Measurements from ENCODE around the gene GPRIN3.

DNA sequence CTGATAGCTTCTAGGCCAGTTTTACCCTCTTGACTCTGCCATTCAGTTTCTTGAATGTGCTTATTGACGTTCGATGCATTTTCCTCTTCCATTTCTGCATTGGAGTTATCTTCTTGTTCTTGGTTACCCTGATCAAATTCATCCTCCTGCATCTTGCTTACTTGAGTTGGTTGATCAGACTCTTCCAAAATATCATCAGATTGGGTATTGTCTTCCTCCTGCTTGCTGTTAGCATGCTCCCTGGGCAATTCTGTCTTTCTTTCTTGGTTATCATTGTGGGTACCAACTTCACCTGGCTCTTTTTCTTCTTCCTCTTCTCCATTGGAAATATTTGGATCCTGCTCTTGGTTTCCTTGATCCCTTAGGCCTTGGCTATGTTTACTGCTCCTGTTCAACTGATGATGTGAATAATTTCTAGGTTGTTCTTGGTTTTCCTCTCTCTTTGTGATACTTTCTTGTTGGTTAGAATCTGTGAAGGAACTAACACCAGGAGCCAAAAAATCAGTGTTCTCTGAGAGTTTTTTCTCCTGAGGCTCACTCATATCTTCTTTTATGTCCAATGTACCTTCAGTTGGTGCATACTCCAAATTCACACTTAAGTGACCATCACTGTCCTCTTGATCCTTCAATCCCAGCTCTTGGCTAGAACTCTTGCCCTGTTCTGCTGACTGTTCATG lies 35.2 kb downstream of the SPARCL1 start:
- PRO-cap, 2 experiments, result no peak in any of the 2 experiments

DNA sequence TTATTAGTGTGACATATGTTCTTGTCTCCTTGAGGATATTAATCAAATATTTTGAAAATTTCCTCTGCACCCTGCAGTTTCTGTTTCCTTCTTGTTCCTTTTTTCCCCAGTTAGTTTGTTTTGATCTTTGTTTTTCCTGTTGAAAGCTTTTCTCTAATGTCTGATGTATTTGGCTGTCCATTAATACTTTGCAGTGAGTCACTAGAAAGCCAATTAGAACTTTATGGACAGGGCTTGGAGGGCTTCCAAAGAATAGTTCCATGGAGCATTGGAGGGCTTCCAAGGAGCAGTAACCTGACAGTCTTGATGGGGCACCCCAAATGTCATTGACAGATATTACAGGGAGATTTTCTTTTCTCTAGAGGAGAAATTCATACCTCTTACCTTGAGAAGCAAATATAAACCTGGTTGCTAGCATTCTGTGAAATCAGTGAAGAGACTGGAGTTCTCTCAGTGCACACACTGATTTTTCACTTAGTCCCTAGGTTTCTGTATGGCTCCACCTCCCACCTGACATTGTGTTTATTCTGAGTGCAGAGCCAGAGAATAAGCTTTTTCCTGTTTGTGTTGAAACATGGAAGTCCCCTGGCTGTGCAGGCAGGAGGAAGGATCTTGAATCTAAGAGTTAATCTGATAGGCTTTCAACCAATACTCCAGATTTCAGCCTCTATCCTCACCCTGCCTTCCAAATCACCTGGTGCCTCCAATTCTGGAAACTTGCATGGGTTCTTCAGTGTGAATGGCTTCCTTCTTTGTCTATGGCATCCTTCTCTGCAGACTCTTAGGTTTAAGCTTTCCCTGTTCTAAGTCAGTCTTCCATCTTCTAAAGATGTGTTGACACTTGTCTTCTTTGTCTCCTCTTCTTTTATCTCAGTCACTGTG lies 26.4 kb downstream of the SPARCL1 start:
- PRO-cap, 2 experiments, result no peak in any of the 2 experiments

GRCh38 chr4:87520133-87520991 lies 8.8 kb downstream of the SPARCL1 start:
- PRO-cap, 2 experiments, result no peak in any of the 2 experiments

DNA sequence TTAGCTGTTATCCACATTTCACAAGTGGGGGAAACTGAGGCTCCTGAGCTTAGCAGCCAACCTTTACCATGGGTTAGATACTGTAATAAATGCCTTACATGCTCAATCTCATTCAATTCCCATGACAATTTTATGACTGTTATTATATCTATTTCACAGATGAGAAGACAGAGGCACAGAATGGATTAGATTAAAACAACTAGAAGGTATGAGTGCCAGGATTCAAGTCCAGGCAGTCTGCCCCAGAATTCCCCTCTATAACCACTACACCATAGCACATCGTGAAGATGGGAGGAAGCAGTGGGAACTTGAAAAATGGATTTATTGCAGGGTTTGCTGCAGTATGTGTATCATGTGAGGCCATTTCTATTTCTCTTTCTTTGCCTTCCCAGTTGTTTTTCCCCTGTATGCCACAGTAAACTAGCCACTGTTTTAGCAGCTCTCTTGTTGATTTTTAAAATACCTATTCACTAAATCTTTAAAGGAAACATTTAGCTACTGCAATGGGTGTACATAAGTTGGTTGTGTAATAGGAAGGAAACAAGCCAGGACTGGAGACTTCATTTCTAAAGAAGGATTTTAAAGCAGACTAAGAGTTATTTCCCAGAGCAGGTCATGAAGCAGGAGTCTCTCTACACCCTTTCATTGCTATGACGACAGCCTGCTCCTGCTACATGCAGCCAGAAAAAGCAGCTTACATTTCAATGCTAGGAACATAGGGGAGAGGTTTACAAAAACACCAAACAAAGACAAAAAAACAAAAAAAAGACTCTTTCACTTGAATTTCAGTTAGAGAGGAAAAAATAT lies 3.8 kb downstream of the SPARCL1 start:
- PRO-cap, 2 experiments, result peak in 1 of 2 experiments; most common plus-strand start position 606 of the sequence (in 1)

GRCh38 chr4:87865920-87866777 lies 33.4 kb downstream of the MEPE start:
- PRO-cap, 2 experiments, result no peak in any of the 2 experiments

DNA sequence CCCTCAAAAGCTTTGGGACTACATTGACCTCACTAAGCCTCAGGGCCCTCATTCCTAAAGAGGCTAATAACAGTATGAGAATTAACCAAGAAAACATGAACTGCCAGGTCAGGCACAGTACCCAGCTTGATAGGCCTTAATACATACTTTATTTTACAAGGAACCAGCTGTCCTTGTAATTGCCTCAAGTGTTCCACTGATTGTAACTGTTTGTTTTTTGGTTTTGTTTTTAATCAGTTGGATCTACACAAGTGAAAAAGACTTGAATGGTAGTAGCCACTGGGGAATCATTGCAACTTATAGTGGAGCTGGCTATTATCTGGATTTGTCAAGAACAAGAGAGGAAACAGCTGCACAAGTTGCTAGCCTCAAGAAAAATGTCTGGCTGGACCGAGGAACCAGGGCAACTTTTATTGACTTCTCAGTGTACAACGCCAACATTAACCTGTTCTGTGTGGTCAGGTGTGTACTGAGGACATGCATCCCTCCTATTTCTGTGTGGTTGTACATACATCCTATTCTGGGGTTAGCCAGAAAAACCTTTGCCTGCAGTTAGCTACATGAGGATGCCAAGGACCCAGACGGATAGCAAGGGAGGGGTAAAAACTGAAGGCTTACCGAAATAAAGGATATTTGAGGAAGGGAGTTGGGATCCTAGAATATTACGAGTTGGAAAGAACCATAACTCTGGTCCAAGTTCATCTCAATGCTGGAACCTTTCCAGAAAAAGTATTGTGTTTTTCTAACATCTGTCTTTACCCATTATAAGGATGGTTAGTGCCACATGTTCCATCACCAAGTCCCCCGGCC lies 35.8 kb downstream of the PKD2 start:
- PRO-cap, 2 experiments, result no peak in any of the 2 experiments

GRCh38 chr4:88046372-88047424 lies 39.3 kb downstream of the PKD2 start:
- PRO-cap, 2 experiments, result no peak in any of the 2 experiments

DNA sequence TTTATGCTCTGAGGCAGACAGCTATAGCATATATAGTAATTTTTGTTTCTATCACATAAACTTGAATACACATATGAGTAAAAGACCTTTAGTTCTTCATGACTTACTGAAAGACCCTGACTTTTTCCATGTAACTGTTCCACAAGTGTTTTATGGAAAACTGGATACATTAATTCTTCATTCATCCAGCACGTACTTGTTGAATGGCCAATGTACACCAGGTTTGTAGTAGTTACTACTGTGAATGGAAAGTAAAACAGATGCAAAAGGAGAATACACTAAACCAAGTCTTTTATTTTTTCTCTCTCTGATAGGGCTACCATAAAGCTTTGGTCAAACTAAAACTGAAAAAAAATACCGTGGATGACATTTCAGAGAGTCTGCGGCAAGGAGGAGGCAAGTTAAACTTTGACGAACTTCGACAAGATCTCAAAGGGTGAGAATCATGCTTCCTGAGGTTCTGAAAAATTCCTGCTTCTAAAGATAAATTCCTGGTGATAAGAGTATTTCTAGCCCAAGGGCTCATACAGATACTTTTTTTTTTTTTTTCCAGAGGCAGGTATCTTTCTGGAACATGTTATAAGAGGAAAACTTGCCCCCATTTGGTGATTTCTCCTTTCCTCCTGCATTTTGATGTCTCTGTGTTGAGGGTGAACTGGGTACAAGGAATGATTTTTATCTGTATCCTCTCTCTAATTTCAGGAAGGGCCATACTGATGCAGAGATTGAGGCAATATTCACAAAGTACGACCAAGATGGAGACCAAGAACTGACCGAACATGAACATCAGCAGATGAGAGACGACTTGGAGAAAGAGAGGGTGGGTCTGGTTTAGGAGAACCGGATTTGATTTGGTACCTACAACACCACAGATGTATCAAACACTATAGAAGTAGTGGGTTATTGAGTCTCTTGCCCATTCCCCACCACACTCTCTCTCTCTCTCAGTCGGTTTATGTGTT lies 57.9 kb downstream of the PKD2 start:
- PRO-cap, 2 experiments, result no peak in any of the 2 experiments

- PRO-cap, 2 experiments, result no peak in any of the 2 experiments
Observed at GRCh38 chr4:88074631-88075219, 67.3 kb downstream of the PKD2 start.

DNA sequence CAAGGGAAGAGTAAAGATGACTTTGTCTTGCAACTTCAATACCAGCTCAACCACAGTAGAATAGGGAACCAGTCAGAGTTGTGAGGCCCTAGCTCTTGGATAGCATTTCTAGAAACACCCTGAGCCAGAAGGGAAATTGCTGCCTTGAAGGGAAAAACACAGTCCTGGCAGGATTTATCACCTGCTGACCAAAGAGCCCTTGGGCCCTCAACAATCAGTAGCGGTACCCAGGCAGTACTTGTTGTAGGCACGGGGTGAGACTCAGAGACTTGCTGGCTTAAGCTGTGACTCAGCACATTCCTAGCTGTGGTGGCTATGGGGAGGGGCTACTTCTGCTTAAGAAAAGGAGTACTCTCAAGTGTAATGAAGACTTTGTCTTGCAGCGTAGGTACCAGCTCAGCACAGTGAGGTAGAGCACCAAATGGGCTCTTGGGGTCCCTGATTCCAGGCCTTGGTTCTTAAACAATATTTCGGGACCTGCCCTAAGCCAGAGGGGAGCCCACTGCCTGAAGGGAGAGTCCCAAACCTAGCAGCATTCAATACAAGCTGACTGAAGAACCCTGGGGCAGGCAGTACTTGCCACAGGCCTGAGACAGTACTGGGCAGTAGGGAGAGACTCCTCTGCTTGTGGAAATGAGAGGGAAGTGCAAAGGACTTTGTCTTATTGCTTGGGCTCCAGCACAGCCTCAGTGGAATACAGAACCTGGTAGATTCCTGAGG lies 19.9 kb upstream of the ABCG2 start:
- PRO-cap, 2 experiments, result no peak in any of the 2 experiments

- PRO-cap, 2 experiments, result peak in 1 of 2 experiments; most common plus-strand start chr4:88231485 (in 1); most common minus-strand start chr4:88231417 (in 1)
Observed at GRCh38 chr4:88230753-88231969, 53.2 kb downstream of the PPM1K start.

DNA sequence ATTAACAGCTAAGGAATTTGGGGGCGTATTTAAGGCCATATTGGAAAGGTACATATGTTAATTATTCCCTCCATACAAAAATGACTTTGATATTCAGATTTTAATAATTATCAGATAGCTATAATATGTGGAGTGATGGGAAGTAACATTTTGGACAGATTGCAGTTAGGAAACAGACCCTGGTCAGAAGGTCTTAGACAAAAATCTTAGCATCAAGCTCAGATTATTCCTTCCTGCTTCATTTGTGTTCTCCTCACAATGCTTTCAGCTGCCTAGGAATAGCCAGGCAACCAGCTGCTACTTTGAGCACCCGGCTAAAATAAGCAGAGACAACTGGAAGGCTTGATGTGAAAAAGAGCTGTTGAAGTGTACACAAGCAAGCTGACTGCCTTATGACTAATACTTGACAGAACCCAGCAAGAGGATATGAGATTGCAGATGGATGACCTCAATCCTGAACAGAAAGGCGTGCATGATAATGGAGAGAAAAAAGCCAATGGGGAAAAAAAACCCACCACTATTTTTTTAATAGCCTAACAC lies 37.5 kb upstream of the HERC6 start:
- PRO-cap, 2 experiments, result no peak in any of the 2 experiments

- PRO-cap, 2 experiments, result no peak in any of the 2 experiments
Observed at GRCh38 chr4:88655841-88656495, 41.7 kb downstream of the NAP1L5 start.

GRCh38 chr4:88753947-88754668 lies 56.5 kb upstream of the NAP1L5 start:
- PRO-cap, 2 experiments, result peak in 1 of 2 experiments; most common plus-strand start chr4:88754369 (in 1); most common minus-strand start chr4:88754160 (in 1)

DNA sequence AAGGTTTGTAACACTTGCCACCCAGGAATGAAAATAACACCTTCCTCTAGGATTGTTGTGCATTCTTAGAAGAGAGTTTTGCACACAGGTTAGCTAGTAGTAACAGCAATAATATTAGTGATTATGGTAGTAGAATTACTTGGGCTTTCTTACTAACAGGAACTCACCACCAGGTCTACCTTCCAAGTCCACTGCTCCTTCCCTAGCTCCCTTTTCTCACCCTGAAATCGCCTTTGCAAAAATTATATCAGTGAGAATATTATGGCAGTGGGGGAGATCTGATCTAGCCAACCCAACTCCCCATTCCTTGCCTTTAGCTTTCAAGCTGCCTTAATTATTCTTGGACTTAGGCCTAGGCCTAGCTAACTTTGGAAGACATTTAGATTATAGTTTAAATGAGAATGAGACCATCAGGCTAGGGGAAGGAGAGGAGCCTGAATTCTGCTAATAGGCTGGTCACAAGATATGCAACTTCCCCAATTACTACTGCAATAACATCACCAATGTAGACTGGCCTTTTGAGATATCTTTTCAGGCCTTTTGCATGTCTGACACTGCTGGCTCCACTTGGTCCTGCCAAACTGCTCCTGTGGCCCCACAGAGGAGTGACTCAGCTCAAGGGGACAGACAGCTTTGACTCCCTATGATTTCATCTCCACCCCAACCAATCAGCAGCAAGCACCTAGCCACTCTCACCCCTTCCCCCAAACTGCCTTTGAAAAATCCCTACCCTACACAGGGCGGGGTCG lies 23.0 kb downstream of the GPRIN3 start:
- PRO-cap, 2 experiments, result no peak in any of the 2 experiments

- PRO-cap, 2 experiments, result no peak in any of the 2 experiments
Observed at GRCh38 chr4:89292999-89293641, 14.5 kb downstream of the GPRIN3 start.

GRCh38 chr4:89304869-89305712 lies 2.5 kb downstream of the GPRIN3 start:
- PRO-cap, 2 experiments, result no peak in any of the 2 experiments

DNA sequence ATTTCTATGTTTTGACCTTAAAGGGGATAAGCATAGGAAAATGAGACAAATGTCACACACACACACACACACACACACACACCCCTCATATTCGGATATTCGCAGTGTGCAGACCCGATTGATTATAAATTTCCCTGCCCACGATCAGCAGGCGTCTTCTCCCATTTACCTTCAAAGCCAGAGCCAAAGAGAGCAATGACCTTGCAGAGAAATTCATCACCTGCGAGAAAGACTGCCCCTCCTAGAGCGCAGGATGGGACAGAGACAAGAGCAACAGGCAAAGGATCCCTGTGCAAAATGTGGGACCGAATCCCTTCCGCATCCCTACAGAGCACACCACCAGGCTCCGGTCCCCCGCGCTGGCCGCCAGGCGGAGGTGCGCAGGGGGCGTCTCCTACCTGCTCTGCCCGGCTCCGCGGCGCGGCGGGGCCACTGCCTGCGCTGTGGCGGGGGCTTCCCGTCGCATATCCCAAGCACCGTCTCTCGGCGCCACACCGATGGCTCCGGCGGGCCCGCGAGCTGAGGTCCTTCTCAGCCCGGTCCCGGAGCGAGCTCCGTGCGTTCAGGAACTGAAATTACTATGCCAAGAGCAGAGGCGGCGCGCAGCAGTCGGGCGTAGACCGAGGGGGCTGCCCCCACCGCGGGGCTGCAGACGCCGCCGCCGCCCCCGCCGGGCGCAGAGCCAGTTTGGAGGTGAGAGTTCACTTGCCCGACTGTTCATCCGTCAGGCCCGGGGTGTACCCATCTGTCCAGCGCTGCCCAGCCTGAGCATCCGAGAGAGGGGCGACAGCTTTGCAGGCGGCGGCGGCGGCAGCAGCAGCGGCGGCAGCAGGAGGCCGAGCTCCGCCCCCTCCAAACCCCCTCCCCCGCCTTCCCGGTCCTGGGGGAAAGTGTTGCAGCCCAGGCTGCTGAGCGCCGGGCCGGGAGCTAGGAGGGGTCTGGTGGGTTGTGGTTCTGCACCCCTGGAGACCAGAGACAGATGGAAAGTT lies at the start of gene GPRIN3:
Gene GPRIN3, minus strand, starts transcription at position 584 of the 989 bp plus-strand sequence.
- PRO-cap, 2 experiments, result peak in 2 of 2 experiments; most common plus-strand start position 581 of the sequence (in 2); most common minus-strand start position 549 of the sequence (in 1)

DNA sequence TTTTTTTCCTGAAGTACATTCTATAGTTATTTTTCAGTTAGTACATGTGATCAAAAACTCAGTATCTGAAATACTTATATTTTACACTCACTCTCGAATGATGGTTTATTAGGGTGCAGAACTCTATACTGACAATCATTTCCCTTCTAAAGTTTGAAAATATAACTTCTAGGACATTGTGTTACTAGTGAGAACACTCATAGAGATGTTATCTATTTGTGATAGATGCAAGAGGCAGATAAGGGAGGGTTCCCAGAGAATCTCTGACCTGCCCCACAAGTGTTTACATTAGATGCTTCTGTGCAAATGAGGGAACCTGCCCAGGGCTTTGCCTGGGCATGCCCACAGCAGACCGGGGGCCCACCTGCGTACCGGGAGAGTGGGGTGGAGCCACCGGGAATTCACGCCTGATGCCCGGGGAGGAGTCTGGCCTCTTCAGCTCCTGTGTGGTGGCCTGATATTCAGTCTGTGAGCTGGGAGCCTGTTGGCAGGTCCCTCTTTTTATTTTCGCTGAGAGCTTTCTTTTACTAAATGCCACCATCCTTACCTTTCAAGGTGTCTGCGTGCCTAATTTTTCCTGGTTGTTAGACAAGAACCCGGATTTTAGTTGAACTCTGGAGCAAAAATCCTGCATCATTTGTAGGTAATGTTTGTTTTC lies 155.8 kb downstream of the SNCA start:
- PRO-cap, 2 experiments, result no peak in any of the 2 experiments

DNA sequence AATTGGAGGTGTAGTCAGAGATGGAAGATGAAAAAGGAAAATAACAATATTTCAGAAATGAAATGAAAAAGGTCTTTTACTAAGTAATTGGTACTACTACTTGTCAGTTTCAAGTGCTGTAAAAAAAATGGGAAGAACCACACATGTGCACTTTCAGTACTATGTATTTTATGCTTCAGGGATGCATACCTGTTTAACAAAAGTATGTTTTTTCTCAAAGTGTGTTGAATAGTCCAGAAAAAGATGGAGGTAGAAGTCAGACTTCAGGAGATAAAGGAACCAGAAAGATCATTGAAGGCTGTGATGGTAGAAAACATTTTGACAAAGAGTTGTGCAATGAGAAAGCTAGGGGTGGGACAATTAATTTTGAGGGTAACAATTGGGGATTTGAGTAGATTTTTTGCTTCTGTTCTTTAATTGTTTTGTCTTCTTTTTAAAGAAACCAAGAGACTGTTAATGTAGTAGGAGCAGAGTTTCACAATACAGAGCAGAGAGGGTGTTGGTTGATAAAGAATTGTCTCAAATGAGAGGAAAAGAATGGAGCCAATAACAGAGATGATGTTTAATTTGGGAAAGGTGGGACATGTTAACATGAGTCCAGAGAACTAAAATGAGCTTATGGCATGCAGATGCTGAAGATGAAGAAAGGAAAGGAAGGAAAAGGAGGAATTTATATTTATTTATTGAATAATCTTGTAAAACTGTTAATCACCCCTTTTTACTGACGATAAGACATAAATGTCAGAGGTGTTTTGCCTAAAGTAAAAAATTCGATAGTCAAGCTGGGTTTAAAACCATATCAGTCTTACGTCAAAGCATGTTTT lies 93.9 kb downstream of the SNCA start:
- PRO-cap, 2 experiments, result no peak in any of the 2 experiments